Measurements from ENCODE around the gene PSAT1.

DNA sequence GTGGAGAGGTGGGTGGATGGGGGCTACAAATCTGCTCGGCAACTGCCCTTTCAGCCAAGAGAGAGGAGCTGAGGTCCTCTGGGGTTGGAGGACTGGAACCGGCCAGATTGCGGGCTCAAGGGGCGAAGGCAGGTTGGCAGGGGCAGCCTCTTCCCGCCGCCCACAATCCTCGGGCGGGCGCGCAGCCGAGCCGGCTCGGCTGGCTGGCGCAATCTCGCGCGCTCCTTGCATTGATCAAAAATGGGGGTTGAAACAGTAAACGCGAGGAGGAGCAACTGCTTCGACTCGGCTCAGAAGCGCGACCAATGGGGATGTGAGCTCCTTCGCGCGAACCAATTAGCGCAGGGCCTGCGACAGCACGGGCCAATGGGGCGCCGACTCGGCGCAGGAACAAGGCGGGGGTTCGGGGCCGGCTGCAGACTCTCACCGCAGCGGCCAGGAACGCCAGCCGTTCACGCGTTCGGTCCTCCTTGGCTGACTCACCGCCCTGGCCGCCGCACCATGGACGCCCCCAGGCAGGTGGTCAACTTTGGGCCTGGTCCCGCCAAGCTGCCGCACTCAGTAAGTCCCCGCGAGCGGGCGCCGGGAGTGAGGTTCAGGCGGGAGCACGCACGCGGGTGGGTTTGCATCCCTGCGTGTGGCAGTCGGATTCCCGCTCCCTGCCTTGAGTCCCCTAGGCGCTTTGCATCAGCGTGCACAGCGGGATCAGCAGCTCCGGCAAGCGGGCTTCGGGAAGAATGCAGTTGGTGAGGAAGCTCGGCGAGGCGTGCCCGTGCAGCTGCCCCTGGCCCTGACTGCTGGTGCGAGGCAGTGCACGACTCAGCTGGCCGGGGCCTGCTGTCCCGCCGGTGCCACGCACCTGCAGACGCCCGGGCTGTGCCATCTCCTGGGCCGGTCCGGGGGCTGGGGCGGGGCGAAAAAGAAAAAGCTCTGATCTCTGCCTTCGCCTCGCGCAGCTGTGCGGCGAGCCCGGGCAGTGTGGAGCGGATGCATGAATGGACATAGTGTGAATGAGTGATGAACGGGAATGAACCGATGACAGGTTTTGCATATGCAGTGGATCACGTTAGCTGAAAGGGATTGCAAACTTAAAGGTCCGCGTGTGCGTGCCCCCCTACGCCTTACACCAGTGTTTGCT lies at the start of gene PSAT1:
Gene PSAT1, plus strand, starts transcription at position 416 of the 1,138 bp plus-strand sequence.
- RRBS: 2% methylated on average over 25 of the region's 97 CpGs

DNA sequence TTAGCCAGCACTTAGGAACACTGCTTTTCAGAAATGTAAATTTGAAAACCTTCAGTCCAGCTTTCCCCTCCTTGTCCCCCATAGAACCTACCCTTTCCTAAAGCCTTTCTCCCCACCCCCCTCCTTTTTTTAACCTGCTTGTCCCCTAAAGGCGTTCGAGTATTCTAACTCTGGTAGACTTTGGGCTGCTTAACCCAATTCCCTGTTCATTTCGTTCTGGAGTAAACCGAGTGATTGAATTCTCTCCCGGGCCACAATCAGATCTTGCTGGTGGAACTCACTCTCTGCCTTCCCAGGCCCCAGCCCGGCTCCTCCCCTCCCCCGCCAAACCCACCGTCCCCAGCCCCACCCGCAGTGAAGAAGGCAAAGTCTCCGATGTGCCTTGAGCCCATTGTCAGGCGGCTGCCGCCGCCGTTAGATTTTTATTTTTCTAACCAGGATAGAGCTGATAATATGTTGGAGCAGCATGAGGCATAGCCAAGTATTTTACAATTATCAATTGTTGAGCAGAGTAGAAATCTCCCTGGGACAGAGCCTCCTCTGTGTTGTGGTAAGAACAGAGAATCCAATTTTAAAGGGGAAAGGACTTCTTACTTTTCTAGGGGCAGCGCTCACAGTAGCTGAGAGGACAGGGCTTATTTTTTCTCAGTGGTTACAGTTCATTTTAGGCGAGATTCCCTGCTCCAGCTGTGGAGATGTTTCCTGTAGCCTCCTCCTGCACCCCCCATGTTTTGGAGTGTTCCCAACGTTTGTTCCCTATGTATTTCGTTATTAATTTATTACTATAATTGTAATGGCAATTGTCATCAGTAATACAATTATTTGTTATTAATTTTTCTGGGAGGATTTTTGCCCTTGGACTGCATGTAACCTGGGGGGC lies 1.2 kb downstream of the PSAT1 start:
- RRBS: 4% methylated on average over 2 of the region's 18 CpGs

GRCh38 chr9:78300265-78300730 lies 3.4 kb downstream of the PSAT1 start:
- RRBS: no CpG with 5 or more reads among the region's 4 CpGs

GRCh38 chr9:79572348-79572950 lies 684 bp downstream of the TLE4 start:
- RRBS: under 1% methylated on average over 50 of the region's 88 CpGs

DNA sequence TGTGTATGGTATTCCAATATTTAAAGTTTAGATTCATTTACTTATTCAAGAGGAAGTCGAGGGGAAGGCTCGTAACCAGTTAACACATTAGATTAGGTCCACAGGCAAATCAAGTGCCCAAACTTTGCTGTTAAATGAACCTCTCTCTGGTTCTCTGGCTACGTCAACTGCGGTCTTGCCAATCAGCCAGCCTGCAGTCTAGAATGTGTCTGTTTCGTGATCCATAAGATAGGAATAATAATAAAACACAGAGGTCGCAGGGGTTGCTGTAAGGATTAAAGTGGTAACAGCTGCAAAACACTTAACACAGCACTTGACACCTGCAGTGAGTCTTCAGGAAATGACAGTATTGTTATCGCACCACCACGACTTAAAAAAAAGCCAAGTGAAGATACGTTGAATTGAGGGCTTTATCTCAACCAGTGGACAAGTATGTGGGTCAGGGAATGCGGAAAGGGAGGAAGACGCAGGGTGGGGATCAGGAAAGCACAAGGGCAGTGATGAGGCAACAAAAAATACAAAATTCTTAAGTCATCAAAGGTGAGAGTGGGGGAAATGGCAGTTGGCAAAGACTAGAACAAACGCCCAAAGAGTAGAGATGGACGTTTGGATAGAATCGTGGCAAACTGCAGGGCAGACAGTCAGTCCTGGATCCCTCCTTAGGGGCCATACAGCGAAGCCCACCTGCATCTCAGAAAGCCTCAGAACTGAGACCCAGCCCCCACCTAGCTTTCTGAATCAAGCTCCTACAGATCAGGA lies 92.3 kb downstream of the TLE1 start:
- RRBS: no CpG with 5 or more reads among the region's 15 CpGs

- RRBS: no CpG with 5 or more reads among the region's 4 CpGs
Measured at GRCh38 chr9:81879635-81879981, 48.6 kb upstream of the SPATA31D4 start.

GRCh38 chr9:83228670-83229065 lies 165.7 kb upstream of the RASEF start:
- RRBS: no CpG with 5 or more reads among the region's 23 CpGs

- RRBS: no CpG with 5 or more reads among the region's 4 CpGs
Measured at GRCh38 chr9:83806293-83806613, 11.3 kb downstream of the GKAP1 start.

DNA sequence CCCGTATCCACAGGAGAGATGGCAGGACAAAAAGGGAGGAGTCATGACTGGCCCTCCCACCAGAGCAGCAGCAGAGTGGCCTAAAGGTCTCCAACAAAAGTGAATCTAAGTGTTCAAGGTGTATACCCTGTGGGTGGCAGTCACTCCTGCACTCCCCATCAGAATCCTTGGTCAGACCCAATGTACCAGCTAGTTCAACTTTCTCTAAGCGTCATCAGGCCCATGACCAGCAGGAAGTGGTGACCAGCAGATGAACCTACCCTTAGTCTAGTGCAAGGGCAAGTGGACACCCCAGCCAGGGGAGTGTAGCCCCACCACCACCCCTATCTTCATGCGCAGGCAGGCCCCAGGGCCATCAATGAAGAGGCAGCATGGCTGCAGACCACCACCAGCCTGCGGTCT lies 213.2 kb downstream of the AGTPBP1 start:
- RRBS: no CpG with 5 or more reads among the region's 4 CpGs

DNA sequence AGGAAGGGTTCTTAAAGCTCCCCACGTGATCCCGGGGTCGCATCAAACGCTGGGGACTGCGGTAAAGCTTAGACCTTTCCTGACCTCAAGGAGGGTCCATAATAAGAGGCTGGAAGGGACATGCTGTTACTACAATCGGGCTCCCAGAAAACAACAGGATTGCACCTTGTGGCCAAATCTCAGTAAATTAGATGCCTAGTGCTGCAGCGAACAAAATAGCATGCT lies 548 bp upstream of the AGTPBP1 start:
- RRBS: 3% methylated on average over 2 of the region's 7 CpGs

DNA sequence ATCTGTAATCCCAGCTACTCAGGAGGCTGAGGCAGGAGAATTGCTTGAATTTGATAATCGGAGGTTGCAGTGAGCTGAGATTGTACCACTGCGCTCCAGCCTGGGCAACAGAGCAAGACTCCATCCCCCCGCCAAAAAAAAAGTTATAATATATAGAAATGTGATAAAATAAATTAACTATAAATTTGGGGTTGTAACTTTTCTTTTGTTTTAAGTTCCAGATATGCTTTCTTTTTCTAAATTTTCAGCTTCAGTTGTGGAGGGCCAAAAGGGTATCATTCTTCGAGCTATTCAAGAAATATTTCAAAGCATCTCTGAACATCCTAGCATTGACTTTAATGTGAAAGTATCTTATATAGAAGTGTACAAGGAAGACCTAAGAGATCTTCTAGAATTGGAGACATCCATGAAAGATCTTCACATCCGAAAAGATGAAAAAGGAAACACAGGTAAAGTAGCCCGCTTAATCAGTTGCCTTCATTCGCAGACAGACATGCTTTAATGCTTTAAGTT lies 80.9 kb upstream of the AGTPBP1 start:
- RRBS: no CpG with 5 or more reads among the region's 7 CpGs

DNA sequence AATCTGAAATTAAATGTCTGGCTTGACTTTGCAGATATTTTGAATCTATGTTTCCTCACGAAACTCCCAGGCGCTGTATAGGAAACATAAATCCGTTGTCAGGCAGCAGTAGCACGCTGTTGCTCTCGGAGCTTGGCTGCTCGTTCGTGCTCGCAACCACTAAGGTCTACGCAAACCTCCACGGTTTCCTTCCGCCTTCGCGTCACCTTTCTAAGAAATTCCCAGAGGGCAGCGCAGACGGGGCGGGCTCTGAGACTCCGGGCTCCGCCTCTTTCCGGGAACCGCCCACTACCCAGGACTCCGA lies 321 bp upstream of the NAA35 start:
- RRBS: 6% methylated on average over 3 of the region's 21 CpGs

DNA sequence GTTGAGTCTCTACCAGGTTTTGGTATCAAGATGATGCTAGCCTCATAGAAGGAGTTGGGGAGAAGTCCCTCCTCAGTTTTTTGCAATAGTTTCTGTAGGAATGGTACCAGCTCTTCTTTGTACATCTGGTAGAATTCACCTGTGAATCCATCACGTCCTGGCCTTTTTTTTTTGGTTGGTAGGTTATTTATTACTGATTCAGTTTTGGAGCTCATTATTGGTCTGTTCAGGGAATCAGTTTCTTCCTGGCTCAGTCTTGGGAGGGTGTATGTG lies 59.4 kb downstream of the NAA35 start:
- RRBS: no CpG with 5 or more reads among the region's 1 CpG

DNA sequence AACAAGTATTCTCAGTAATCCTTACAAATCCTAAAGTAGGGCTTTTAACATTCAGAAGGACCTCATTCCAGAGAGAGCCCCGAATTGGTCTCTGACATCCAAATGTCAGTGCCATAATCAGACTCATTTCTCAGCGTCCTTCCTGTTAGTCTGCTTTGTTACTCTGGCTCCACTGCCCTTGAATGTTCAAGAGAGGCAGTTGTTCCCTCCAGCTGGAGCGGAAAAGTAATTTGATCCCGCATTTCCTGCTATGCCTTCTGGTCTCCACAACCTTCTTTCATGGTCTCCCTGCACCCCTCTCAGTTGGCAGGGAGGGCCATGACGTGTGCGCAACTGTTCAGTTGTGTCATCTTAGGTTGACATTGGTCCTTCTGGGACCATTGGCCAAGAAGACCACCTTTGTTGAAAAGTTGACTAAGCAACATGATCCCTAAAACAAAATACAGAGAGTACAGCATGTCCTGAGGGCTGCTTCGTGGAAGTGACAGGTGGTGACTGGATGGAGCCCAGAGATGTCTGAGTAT lies 192.4 kb upstream of the TUT7 start:
- RRBS: no CpG with 5 or more reads among the region's 7 CpGs

DNA sequence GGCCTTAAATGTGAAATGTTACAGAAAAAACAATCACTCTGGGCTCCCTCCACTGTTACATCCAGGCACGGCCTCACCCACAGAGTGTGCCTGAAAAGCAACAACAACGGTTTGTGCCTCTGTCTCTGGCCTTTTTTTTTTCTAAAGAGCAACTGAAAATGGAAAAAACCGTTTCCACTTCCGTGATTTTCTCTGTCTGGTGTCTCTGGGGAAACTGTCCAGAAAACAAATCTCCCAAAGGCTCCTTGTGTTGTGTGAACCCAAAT lies 221.7 kb upstream of the TUT7 start:
- RRBS: no CpG with 5 or more reads among the region's 4 CpGs

DNA sequence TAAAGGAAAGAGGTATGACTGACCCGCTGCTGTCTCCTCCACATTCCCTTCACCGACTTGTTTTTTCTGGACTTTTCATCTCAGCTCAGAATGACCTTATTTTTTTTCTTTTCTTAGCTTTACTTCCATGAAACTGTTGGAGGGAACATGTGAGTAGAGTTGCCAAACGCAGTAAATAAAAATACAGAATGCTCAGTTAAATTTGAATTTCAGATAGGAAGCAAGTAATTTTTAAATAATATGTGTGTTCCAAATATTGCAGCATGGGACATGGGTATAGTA lies 230.1 kb upstream of the TUT7 start:
- RRBS: no CpG with 5 or more reads among the region's 3 CpGs

DNA sequence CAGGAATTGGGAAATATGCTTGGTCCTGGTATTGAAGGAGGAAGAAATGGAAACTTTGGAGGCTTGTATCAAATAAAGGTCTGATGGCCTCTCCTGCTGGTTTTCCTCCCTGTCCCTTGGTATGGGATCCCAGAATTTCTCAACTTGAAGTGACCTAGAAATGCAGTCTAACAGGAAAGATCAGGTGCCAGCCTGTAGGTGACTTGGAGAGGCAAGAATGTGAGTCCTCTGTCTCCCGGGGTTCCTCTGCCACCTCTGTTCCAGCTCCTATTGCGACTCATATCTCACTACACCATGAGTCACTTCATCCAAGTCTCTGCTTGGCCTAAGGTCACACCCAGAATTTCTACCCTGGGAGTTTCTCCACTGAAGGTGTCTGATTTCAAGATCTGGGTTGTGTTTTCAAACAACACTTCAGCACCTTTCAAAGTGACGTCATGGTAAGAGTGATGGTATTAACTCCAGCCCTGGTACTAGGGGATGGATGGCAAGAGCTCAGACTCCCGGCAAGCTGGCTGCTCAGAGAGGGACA lies 206.0 kb downstream of the GAS1 start:
- RRBS: no CpG with 5 or more reads among the region's 4 CpGs

DNA sequence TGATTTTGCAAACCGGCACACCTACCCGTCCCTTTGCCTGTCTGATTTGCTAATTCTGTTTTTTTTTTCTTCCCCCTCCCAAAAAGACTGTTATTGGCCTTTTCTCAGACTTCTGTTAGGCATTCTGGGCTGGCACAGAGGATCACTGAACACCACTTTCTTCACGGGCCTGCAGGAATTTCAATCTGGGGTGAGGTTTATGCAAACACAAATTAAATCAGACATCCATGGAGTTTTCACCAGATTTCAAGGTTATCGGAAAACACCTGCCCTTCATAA lies 139.3 kb downstream of the GAS1 start:
- RRBS: no CpG with 5 or more reads among the region's 4 CpGs

DNA sequence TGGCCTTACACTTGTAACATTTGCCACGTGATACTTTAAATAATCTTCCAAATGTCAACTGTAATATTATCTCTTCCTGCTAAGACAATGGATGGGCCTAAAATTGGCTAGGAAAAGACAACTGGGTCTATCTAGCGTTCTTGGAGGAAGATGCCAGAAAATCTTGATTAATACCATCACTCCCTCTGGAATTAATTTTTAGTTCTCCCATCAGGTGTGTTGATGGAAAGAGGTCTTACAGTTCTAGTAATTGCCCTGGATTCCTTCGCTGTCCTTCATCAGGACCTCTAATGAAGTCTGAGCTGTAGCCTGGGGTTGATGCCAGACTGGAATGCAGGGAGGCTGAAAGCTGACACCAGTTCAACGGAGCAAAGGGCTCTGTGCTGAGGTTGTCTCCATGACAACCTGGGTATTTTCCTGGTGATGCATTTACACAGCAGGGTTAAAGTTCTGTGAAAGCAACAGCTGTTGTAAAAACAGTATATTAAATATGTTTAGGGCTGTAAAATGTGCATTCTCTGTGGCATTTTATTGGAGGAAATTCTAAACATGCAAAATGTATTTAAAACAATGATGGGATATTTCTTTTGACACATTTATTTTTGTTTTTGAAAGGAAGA lies 92.2 kb downstream of the GAS1 start:
- RRBS: no CpG with 5 or more reads among the region's 4 CpGs

GRCh38 chr9:87122945-87123490 lies 175.7 kb upstream of the GAS1 start:
- RRBS: no CpG with 5 or more reads among the region's 4 CpGs